Caco-2 (cell line): ENCODE data around the genes ADIPOR2 and ITFG2.

GRCh38 chr12:1592337-1592965, 1.9 kb downstream of the FBXL14 start:
- PRO-cap, result no peak
- RRBS, result no CpG with 5 or more reads among the region's 17 CpGs

GRCh38 chr12:1629542-1630645, 863 bp downstream of the WNT5B start:
- PRO-cap, result bidirectional peak, plus-strand start at chr12:1629901, minus-strand start at chr12:1629917; bidirectional peak, plus-strand start at chr12:1630160, minus-strand start at chr12:1630084
- RRBS, result 31% methylated on average over 39 of the region's 74 CpGs

DNA sequence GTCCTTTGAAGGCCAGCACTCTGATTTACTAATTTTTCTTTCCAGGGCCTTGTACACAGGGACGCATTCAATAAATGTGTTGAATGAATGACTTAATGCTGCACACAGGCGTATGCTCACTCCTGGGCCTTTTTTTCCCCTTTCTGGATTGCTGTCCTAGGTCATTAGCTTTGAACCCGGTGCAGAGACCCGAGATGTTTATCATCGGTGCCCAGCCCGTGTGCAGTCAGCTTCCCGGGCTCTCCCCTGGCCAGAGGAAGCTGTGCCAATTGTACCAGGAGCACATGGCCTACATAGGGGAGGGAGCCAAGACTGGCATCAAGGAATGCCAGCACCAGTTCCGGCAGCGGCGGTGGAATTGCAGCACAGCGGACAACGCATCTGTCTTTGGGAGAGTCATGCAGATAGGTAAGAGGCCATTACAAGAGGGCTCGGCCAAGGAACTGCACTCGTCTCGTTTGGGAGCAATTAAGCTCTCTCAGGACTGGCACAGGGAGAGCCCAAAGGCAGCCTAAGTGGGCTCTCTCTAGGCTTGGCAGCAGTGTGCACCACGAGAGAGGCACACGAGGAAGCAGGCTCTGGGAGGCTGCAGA, 3.6 kb downstream of the WNT5B start:
- PRO-cap, result no peak
- RRBS, result 92% methylated on average over 6 of the region's 17 CpGs

- PRO-cap, result no peak
- RRBS, result no CpG with 5 or more reads among the region's 4 CpGs
These were observed 23.5 kb upstream of the ADIPOR2 start for GRCh38 chr12:1667404-1667781.

DNA sequence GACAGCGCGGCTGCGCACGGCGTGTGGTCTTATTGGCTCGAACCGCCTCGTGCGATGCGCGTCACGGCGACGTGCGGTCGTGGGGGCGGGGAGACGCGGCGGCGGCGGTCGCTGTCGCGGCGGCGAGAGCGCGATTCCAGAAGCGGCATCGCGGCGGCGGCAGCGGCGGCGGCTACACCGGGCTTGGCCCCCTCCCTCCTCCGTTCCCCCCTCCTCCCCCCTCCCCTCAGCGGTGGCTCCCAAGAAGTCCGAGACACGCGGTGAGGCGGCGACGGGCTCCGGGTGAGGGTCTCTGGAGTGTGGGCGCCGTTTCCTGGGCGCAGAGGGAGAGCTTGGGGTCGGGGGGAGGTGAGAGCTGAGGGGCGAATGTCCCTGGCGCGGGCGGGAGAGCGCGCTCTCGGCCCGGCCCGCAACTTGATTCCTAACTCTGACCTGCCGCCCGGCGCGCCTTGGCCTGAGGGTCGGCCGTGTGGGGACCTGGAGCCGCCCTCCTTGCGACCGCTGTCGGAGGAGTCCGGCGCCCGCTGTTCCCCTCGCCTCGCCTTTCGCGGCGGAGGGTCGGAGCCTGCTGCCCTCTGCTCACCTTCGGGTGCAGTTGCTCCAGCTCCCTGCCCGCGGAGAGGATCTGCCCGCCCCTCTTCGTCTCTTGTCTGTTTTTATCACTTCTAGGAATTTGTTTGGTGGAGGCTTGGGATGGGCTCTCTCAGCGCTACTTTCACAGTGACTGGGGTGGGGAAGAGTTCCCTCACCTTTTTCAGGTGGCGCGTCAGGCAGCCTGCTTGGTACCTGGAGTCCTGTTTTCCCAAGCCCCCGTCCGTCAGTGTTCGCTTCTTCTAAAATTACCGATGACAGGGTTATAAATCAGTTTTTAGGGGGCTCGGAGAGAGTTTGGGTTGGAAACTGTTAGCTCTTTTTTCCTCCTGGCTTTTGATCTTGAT, at the start of gene ADIPOR2:
Gene ADIPOR2 (plus strand): TSS at position 139 of the 938 bp plus-strand sequence.
- PRO-cap, result bidirectional peak, plus-strand start at position 139 of the sequence, minus-strand start outside the sequence; bidirectional peak, plus-strand start at position 358 of the sequence, minus-strand start at position 627 of the sequence; bidirectional peak, plus-strand start at position 727 of the sequence, minus-strand start at position 726 of the sequence
- RRBS, result 2% methylated on average over 28 of the region's 92 CpGs

DNA sequence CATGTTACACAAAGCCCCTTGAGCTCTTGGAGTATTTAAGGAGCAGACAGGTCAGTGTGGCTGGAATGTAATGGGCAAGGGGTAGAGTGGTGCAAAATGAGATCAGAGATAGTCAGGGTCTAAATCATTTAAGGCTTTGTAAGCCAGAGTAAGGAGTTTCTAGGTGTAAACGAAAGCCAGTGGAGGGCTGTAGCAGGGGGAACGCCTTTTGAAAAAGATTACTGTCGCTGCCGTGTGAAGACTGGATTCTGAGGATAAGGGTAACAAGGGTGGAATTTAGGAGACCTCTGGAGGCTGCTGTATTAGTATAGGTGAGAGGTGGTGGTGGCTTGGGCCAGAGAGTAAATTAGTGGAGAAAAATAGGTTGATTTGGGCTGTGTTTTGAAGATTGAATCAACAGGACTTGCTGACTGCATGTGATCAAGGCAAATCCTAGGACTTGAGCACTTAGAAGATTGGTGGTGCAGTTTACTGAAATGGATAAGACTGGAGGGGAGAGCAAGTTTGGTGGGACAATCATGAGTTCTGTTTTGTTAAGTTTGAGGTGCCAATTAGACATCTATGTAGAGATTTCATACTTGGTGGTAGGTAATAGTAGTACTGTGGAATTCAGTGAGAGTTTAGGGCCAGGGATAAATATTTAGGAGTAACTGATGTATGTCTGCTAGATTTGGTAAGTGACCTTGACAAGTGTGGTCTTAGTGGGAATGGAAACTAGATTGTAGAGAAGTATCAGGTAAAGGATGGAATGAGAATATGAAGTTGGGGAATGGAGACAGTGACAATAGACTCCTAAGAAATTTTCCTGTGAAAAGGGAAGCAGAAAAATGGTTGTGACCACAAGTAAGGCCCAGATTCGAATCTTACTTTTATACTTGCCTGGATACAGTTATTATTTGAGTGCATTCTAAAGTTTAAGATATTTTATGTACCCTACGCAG, 31.2 kb downstream of the ADIPOR2 start:
- PRO-cap, result no peak
- RRBS, result no CpG with 5 or more reads among the region's 6 CpGs

GRCh38 chr12:1812538-1813362, 7.6 kb upstream of the LRTM2 start:
- PRO-cap, result no peak
- RRBS, result no CpG with 5 or more reads among the region's 21 CpGs

DNA sequence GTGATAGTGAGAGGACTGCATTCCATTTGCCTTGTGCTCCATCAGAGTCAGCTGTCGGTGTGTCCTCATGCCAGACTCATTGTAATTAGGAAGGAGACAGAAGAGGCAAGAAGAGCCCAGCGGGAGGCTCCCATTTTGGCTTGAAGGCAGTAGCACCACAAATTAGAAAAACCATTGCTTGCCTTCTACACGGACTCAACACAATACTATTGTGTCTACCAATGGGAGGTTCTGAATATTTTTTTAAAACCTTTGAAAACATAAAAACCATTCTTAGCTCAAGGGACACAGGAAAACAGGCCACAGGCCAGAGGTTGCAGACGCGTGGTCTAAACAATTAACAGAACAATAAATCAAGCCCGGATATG, 13.5 kb upstream of the DCP1B start:
- PRO-cap, result no peak
- RRBS, result no CpG with 5 or more reads among the region's 6 CpGs

GRCh38 chr12:2034573-2035359, 18.0 kb upstream of the CACNA1C start:
- PRO-cap, result bidirectional peak, plus-strand start at chr12:2035156, minus-strand start at chr12:2035058
- RRBS, result 7% methylated on average over 23 of the region's 47 CpGs

DNA sequence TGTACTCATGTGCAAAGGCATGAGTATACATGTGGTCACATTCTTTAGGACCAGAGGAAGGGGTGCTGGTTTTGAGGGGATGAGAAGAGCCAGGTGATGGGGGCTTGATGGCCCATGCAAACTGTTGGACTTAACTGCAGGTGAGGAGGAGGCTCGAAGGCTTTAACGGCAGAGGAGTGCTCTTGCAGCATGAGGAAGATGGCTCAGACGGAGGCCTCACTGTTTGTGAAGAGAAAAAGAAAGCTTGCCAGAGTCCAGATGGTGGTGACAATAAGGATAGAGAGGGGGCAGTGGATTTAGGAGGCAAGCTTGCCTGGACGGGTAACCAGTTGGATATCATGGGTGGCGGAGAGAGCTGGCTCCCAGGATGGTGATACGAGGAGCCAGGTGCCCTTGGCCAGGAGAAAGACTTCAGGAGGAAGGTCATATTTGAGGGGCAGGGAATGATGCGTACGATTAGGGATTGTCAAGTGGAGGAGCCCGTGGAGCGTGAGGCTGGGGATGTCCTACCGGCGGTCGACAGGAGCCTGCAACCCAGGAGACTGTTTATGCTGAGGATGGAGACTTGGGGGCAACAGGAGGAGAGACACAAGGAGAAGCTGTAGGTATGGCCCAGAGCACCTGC, 71.7 kb downstream of the CACNA1C start:
- PRO-cap, result no peak
- RRBS, result no CpG with 5 or more reads among the region's 13 CpGs

DNA sequence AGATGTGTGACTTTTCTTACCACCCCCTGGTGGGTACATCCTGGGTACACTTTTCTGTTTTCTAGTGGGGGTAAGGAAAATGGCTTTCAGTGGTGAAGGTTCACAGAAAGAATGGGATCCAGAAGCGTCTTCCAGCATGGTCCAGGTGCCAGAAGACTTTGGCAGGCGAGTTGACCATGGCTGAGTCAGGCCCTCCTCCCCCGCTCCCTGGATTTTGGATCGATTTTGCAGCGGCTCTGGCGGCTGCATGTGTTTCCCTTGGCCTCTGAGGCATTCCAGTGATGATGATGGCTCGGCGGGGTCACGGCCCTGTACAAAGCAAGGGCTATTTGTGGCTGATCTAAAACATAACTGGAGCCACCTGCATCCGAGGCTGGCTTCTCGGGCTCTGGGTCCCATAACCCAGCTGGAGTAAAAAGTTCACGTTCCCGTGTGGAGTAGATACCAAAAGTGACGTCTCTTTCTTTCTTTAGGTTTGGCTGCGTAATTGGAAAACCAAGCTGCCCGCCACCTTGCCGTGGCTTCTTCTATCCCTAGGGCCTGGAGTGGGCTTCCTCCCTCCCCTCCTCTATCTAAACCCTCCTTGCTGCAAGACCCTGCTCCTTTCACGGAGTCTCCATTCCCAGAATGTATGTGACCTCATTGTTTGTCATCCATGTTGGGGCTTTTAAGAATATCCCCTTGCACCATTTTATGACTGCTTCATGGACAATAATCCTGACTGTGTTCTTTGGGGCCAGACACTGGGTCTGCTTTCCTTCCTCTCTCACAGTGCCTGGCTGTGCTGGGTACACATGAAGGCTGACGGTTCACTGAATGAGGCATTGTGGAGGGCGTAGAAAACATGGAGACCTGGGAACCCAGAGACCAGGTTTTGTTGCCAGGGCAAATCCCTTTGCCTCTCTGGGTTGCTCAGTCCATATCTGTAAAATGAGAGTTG, 111.0 kb downstream of the CACNA1C start:
- PRO-cap, result no peak
- RRBS, result no CpG with 5 or more reads among the region's 20 CpGs

- PRO-cap, result no peak
- RRBS, result no CpG with 5 or more reads among the region's 6 CpGs
These were observed 198.0 kb downstream of the CACNA1C start for GRCh38 chr12:2250733-2251255.

DNA sequence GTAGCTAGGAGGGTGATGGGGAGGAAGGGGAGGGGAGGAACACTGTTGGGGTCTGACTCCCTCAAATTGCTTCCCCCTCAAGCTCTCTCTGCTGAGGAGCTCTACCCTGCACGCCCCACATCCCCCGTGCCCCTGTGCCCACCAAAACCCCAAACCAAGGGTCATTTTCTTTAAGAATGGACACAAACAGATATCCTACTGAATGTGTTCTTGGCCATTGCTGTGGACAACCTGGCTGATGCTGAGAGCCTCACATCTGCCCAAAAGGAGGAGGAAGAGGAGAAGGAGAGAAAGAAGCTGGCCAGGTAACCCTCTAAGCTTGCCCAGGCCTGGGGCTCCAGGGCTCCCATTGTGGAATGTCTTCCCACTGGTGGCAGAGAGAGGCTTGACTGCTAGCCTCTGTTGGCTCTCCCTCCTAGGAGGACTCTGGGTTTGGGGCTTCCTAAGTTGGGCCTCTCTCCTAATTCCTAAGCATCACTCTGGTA, 210.4 kb upstream of the FKBP4 start:
- PRO-cap, result no peak
- RRBS, result no CpG with 5 or more reads among the region's 2 CpGs

DNA sequence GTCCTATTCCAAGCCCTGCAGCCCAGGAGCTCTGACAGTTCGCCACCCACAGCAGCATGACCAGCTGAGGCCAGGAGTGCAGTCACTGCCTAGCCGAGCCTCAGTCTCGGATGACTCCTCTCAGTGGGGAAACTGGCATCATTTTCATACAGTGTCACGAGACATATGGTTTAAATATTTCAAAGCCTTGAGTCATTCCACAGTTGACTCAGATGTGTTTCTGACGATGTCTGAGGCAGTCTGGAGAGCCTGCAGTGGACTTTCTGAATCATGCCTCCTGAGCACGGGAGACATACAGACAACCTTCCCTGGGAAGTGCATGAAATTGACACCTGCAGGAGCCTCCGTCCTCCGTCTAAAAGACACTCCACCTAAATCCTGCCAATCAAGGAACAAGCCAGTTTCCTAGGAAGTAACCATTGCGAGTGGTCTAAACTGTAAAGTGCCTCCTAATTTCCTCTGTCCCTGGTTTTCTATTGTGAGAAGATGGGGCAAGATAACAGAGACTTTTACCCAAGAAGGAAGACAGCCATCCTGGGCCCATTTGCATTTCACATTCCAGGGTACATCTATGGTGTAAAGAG, 180.9 kb upstream of the FKBP4 start:
- PRO-cap, result no peak
- RRBS, result no CpG with 5 or more reads among the region's 9 CpGs

- PRO-cap, result no peak
- RRBS, result no CpG with 5 or more reads among the region's 27 CpGs
These were observed 42.2 kb upstream of the FKBP4 start for GRCh38 chr12:2752609-2752986.

DNA sequence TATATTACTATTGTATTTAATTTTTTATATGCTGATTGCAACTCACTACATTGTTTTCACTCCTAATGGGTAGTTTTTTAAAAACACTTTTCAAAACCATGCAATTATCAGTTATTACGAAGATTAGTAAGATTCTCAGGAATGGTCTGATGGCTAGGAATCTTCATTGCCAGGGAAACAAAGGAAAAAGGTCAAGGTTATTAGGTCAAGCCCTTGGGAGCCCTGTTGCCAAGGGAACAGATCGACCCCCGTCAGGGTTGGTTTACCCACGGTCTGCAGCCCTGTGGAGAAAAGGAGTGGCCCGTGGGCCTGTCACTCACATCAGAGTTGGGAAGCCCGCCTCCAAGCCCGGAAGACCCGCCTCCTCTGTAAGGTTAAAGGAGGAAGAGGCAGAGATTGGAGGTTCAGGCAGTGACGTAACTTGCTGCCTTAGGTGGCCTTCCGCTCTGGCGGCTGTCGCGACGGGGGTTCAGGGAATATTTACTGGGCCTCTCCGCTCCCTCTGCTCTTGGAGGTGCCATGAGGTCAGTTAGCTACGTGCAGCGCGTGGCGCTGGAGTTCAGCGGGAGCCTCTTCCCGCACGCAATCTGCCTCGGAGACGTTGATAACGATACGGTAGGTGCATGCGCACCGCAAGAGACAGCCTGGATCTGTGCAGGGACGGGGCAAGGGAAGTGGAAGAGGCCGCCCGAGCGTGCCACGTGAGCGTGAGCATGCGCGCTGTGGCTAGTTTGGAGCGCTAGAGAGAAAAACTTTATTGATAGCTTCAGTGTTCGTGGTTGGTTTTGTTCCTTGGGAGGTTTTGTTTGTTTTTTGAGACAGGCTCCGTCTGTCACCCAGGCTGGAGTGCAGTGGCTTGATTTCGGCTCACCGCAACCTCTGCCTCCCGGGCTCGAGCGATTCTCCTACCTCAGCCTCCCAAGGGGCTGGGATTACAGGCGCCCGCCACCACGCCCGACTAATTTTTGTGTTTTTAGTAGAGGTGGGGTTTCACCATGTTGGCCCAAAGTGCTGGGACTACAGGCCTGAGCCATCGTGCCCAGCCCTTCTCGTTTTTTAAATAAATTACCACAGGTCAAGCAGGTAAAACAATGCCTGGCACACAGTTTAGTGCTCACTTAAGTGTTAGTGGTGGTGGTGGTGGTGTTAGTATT, at the start of gene ITFG2:
Gene ITFG2 (plus strand): TSS at position 427 of the 1,154 bp plus-strand sequence.
- PRO-cap, result bidirectional peak, plus-strand start at position 444 of the sequence, minus-strand start at position 285 of the sequence; bidirectional peak, plus-strand start at position 816 of the sequence, minus-strand start at position 654 of the sequence
- RRBS, result no CpG with 5 or more reads among the region's 50 CpGs

- PRO-cap, result unidirectional peak, minus-strand start at chr12:2813714
- RRBS, result no CpG with 5 or more reads among the region's 4 CpGs
These were observed 1.1 kb downstream of the ITFG2 start for GRCh38 chr12:2813553-2813930.

DNA sequence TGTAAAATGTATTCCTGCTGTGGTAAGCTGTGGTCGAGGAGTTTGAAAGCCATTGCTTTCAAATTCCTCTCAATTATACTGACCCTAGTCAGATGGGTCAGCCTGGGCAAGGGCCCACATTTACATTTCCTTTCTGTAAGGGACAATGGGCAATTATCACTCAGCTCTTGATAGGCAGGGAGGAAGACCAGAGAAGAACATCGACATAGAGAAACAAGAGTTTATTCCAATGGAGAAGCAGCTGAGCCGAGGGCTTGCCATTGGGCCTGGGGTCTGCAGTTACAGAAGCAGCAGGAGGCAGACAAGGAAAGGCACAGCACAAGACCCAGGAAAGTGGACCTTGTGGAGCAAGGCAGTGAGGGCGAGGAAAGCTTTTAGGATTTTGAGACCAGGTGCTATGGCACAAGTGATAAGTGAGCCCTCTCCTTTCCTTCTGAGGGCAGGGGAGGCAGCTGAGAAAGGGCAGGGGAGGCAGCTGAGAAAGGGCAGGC, 9.6 kb downstream of the NRIP2 start:
- PRO-cap, result no peak
- RRBS, result no CpG with 5 or more reads among the region's 4 CpGs

- PRO-cap, result bidirectional peak, plus-strand start at chr12:2891087, minus-strand start at chr12:2891111; bidirectional peak, plus-strand start at chr12:2891397, minus-strand start at chr12:2891347
- RRBS, result 5% methylated on average over 8 of the region's 58 CpGs
These were observed 577 bp downstream of the TULP3 start for GRCh38 chr12:2890991-2891944.

- PRO-cap, result no peak
- RRBS, result 95% methylated on average over 4 of the region's 19 CpGs
These were observed 39.5 kb downstream of the TEAD4 start for GRCh38 chr12:2998522-2999300.